Hepatocyte (in vitro differentiated cells and primary cell): ENCODE measurements around the gene USP24.

DNA sequence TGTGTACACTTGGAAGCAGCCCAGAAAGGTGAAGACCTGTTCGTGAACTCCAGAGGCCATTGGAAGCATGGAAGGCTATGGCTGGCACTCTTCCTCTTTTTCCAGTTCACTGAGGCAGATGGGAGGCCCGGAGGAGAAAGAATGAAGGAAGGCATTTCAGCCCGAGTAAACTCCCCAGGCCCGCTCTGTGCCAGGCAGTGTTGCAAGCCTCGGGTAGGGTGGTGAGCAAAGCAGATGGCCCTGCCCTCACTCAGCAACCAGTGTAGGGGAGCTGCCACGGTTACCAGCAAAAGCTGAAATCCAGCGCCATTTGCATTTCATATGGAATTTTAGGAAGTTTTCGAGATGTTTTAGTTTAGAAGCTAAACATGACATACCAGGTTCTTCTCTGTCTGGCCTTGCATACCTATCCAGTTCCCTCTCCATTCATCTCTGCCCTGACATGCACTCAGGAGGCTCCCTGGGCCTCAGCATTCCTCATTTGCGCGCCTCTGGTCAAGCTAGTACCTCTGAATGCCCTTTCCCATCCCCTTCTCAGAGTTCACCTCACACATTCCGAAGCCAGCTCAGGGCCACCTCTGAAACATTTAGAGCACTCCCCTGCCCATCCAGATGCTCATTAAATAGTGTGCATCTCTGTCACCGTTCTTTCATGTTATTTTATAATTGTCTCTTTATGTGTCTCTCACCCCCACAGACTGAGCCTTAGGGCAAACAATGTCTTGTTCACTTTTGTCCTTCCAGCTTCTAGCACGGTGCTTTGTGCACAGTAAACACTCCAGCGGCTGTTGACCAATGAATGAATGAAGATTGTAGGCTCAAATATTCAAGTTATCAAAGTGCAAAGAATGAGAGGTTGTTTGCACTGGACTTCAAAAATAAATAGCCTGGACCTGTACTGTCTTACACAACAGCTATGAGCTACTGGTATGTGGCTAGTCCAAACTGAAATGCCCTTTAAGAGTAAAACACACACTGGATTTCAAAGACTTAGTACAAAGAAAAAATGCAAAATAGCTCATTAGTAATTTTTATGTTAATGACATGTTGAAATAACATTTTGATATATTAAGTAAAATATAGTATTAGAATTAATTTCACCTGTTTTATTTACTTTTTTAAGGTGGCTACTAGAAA, 1.1 kb upstream of the DHCR24 start:
- RAMPAGE, long total RNA, result no peak
- RRBS, result no CpG with 5 or more reads among the region's 14 CpGs

GRCh38 chr1:54899852-54900234, 12.8 kb upstream of the DHCR24 start:
- RAMPAGE, long total RNA, result no peak
- RRBS, result no CpG with 5 or more reads among the region's 6 CpGs

DNA sequence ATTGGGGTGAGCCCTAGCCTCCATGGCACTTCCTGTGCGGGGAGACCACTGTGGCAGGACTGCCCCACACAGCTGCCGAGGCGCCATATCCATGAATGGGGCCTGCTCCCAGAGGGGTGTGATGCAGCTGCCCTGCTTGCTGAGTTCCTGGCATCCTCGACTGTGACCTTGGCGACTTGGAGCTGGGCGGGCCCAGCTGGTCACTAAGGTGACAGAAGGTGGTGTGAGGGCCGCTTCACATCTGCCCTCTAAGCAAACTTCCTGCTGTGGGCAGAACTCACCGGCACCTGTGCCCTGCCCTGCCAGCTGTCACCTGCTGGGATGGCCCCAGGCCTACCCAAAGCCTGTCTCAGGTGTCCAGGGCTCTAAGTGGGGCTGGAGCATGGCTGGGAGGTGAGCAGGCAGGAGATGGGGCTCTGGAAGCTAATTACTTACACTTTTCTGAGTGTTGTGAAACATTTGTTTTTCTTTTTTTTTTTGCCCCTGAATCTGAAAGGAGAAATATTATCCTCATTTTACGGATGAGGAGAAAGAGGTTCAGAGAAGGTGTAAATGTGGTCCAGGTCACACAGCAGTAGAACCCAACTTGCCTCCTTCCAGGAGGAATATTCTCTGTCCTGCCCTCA, 9.1 kb upstream of the BSND start:
- RAMPAGE, long total RNA, result no peak
- RRBS, result no CpG with 5 or more reads among the region's 9 CpGs

DNA sequence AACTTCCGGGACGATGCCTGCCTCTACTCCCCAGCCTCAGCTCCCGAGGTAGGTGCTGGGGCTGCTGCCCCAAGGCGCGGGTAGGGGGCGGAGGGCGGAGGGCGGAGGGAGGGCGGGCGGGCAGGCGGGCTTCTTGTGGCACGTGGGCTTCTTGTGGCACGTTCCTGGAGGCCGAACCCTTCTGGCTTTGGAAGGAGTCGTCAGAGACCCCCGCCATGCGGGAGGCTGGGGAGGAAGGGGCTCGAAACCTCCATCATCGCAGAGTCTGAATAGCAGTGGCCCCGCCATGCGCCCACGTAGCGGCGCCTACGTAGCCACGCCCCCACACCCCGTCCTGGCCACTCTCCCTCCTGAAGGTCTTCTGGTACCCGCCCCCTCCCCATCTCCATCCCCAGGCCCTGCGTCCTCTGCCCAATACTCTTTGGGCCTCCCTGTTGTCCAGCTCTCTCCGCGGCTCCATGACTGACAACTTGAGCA, 16.8 kb downstream of the PCSK9 start:
- RAMPAGE, long total RNA, result no peak
- RRBS, result no CpG with 5 or more reads among the region's 31 CpGs

GRCh38 chr1:55155432-55155691, 59.8 kb downstream of the USP24 start:
- RAMPAGE, long total RNA, result no peak
- RRBS, result no CpG with 5 or more reads among the region's 3 CpGs

- RAMPAGE, long total RNA, result no peak
- RRBS, result 1% methylated on average over 44 of the region's 92 CpGs
Measured at GRCh38 chr1:55215207-55216020, at the start of gene USP24. Gene USP24, minus strand, starts transcription at chr1:55215364.

GRCh38 chr1:55443424-55444183, 228.4 kb upstream of the USP24 start:
- RAMPAGE, long total RNA, result no peak
- RRBS, result no CpG with 5 or more reads among the region's 8 CpGs

DNA sequence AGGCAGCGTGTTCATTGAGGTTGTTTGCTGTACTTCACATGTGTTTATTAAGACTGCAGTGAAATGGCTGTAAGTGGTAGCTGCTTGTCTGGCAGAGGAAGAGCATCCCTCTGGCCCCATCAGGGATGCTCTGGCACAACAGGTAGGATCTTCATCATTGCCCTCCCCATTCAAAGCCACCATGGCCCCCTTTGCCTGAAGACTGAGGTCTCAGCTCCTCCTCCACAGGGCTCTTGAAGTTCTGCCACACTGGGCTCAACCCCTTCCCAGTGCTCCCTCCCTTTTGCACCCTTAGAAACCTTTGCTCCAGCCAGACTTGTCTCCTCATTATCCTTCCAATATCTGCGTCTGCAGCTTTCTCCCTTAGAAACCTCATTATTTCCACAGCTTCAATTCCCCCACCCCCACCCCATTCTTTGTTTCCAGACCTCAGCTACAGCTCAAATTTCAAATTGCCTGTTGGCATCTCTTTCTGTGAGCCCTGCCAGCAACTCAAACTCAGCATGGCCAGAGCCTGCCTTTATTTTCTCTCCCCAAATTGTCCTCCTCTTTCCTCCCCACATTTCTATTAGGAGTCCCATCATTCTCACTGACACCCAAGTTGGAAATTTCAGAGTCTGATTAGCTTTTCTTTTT, 369.6 kb upstream of the USP24 start:
- RAMPAGE, long total RNA, result no peak
- RRBS, result no CpG with 5 or more reads among the region's 2 CpGs

- RAMPAGE, long total RNA, result no peak
- RRBS, result no CpG with 5 or more reads among the region's 1 CpG
Measured at GRCh38 chr1:56379683-56380218, 199.6 kb downstream of the PLPP3 start.

GRCh38 chr1:56390147-56390509, 189.2 kb downstream of the PLPP3 start:
- RAMPAGE, long total RNA, result no peak
- RRBS, result no CpG with 5 or more reads among the region's 3 CpGs

DNA sequence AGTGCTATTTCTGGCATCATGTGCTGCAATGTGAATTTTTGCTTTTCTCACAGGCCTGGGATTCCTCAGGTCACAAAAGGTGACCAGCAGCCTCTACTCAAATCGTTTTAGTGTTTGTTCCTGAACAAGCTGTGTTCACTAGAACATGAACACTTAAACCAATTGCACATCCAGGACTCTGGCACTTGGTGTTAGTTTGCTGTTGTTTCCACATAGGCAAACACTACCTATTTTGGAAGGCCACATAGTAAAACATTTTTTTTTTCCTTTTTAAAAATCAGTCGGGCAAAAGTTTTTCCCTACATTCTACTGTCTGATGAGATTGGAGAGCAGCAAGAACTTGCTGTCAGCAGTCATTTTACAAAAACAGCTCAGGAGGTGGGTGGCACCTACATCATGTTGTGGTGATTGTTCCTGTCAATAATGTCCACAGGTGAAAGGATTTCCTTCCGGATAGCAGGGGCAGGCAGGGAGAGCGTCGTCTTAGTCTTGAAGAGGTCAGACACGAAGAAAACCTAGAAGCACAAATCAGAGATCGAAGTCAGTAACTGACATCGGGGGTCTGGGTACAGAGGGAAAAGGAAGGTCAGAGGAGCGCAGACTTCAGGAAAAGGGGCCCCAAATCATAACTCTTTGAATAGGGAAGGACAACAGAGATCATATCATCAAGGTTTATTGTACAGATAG, 83.1 kb downstream of the PLPP3 start:
- RAMPAGE, long total RNA, result no peak
- RRBS, result no CpG with 5 or more reads among the region's 9 CpGs

DNA sequence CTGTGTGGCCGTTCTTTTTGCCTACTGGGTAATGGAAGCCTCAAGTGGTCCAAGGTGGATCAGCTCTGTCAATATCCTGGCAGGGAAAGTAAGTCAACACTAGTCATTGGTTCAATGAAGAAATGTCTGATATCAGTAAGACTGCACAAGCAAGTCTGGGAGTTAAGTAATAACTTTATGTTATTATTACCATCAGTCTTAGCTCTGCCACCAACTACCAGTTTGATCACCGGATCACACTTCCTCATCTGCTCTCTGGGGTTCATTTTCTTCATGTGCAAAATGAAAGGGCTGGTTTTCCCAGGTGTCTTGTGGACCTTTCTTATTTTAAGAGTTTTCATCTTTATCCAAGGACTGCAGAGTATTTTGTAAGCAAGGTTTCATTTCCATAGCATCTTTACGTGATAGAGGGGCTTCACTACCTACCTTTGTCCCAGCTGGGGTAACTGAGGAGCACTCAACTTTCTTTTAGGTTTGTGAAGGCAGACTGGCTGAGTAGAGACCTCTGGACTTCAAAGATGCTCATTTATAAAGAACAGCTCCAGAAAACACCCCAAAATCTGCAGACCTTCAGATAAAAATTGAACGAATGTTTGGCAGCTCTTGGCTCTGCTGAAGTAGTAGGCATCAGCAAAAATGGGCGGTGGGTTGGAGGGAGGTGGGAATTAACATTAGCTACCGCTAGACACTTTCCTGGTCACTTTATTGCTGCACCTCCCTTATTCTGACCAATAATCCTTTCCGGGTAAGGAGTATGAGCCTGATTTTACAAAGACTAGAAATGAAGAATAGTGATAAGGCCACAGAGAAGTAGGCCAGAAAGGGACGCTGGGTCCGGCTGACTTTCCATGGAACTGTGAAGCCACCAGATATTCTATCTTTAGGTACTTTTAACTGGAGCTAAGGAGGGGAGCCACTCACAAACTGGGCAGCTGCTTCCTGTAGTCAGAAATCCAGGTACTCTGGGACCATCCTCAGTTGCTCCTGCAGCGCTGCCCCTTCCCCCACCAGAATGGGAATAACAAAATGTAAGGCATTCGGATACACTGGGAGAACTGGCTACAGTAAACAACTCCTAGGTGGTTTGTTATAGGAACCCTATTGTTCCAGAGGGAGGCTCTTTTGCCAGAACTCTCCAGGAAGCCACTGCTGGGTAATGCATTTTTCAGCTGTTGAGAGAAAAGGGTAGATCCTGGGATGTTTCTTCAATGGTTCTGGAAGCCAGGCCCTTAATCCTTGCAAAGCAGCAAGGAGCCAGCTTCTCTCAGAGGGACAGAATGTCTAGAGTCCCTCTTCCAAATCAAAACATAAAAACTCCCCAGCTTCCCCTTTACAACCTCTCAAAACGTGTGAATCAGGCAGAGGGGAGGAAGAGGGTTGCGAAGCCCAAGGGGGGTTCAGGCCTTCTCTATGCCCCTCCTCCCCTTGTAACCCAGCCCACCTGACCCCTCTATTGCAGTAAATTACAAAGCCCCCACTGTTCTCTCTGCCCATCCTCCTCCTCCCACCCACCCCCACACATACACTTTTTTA, 29.6 kb downstream of the PLPP3 start:
- RAMPAGE, long total RNA, result no peak
- RRBS, result 70% methylated on average over 3 of the region's 13 CpGs

GRCh38 chr1:56569527-56570117, 9.7 kb downstream of the PLPP3 start:
- RAMPAGE, long total RNA, result no peak
- RRBS, result no CpG with 5 or more reads among the region's 2 CpGs

DNA sequence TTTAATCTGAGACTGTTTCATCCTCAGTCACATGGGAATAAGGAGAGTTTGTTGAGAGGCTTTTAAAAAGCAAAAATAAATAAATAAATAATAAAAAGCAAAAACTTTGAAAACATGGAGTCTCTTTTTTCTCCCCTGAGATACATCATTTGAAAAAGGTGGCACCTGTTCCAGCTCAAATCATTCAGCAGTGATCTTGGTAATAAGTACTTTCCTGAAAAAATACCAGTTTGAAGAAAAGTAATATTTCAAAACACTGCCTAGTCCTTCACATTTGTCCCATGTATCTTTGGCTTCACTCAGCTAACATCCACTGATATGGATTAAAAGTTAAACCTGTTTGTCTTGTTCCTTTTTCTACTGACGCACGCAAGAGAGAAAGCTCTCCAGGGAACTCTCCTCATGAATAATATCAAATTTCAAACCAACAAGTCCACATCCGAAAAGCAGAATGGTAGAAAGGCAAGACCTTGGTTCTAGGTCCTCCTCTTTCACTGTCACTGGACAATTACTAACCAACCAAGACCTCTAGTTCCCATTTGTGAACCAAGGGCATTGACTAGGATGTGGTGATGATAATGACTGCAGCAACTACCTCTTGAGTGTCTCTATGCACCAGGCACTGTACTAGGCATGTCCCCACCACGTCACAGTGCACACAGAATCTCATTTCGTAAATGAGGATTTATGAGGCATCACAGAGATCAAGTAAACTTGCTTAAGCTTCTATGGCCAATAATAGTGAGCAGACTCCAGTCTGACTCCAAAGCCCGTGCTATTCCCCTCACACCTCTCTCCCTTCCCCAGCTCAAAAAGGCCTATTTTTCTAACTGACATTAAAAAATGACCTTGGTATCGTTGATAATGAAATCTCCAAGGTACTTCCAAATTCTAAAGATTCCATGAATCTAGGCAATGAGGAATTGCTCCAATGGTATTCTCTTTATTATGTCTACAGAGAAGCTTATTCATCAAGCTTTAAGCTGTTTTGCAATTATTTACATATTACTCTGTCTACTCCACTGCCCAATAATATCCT, 8.4 kb downstream of the PLPP3 start:
- RAMPAGE, long total RNA, result no peak
- RRBS, result no CpG with 5 or more reads among the region's 7 CpGs

GRCh38 chr1:56910167-56910689, 55.6 kb downstream of the C8B start:
- RAMPAGE, long total RNA, result no peak
- RRBS, result no CpG with 5 or more reads among the region's 4 CpGs

DNA sequence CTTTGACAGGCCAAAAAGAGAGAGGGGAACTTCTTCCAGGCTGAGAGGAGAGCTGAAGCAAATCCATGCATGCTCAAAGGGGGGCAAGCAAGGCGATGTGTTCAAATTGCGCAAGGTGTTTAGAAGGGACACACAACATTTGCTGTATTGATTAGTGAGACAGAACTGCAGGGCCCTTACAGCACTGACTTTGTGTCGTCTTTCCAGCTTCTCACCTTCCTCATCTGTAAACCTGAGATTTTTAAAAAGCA, 145.3 kb downstream of the DAB1 start:
- RAMPAGE, long total RNA, result no peak
- RRBS, result no CpG with 5 or more reads among the region's 3 CpGs

- RAMPAGE, long total RNA, result no peak
- RRBS, result no CpG with 5 or more reads among the region's 2 CpGs
Measured at GRCh38 chr1:57309549-57310142, 114.2 kb downstream of the DAB1 start.

GRCh38 chr1:57622913-57623544, 199.2 kb upstream of the DAB1 start:
- RAMPAGE, long total RNA, result no peak
- RRBS, result 58% methylated on average over 3 of the region's 16 CpGs

- RAMPAGE, long total RNA, result no peak
- RRBS, result no CpG with 5 or more reads among the region's 6 CpGs
Measured at GRCh38 chr1:58432778-58433095, 113.8 kb downstream of the OMA1 start.

- RAMPAGE, long total RNA, result no peak
- RRBS, result no CpG with 5 or more reads among the region's 5 CpGs
Measured at GRCh38 chr1:58573545-58574597, 3.2 kb downstream of the TACSTD2 start.